T47D (cell line): Measurements from ENCODE around the gene AGPAT4.

- RRBS = no CpG with 5 or more reads among the region's 10 CpGs
Observed at GRCh38 chr6:159779792-159780833, 9.3 kb downstream of the TCP1 start.

DNA sequence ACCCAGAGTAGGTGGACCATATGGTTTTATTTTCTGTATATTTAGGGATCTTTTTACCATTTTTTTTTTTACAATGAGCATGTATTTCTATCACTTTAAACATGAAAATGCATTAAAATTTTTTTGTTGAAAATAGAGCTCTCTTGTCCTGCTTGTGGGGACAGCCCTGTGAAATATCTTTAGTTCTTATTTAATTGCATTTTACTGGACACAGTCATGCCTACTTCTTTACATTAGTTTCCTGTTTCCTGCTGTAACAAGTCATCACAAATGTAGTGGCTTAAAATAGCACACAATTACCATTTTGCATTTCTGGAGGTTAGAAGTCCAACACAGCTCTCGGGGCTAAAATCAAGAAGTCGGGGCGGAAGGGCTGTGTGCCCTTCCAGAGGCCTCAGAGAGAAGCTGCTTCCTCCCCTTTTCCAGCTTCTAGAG, 29.4 kb downstream of the PNLDC1 start:
- RRBS = no CpG with 5 or more reads among the region's 3 CpGs

DNA sequence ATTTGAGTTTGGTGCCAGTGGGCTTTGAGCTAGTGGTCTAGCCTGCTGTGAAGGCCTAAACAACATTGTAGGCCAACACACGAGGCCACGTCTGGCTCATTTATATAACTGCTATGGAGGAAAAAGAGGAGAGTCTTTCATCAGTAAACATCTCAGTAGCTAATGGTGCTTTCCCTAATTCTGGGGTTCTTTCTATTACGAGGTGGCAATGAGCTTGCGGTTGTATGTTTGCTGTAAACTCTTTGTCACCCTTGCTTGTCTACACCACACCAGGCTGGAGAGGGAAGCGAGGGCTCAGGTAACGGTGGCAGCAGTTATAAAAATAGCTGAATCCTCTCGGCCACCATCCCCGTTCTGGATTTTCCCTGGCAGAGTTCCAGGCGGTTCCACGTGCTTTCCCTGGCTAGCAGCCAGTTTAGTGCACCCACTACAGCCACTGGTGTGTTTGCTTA, 39.0 kb downstream of the MAS1 start:
- RRBS = no CpG with 5 or more reads among the region's 10 CpGs

DNA sequence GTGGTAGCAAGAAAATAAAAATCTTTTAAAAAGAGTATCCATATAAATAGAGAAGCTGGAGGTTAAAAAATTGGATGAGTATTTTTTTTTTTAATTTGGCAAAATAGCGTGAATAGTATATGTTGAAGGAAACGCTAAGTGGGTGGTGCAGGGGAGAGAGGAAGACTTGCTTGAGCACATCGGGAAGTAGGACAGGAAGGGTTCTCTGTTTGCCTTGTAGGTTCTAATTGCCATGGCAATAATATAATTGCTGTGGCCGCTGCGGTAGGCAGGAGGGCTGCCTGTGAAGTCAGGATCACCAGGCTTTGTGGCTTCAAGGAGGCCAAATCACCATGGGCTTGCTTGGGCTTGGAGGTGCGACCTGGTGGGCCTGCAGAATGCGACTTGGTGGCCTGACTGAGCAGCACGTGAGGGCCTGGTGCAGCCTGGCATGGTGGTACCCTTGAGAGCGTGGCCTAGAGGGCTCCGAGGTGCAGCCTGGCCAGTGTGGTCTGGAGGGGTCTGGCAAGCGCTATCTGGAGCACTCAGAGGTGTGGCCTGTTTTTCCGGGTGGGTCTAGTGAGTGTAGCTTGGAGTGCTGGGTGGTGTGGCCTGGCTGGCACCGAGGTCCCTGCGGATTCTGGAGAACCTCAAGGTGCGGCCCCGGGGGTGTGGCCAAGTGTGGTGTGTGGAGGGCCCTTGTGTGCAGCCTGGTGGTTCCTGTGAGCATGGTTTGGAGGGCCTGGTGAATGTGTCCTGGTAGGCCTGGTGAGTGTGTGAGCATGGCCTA, 35.3 kb downstream of the IGF2R start:
- RRBS = 98% methylated on average over 4 of the region's 16 CpGs

DNA sequence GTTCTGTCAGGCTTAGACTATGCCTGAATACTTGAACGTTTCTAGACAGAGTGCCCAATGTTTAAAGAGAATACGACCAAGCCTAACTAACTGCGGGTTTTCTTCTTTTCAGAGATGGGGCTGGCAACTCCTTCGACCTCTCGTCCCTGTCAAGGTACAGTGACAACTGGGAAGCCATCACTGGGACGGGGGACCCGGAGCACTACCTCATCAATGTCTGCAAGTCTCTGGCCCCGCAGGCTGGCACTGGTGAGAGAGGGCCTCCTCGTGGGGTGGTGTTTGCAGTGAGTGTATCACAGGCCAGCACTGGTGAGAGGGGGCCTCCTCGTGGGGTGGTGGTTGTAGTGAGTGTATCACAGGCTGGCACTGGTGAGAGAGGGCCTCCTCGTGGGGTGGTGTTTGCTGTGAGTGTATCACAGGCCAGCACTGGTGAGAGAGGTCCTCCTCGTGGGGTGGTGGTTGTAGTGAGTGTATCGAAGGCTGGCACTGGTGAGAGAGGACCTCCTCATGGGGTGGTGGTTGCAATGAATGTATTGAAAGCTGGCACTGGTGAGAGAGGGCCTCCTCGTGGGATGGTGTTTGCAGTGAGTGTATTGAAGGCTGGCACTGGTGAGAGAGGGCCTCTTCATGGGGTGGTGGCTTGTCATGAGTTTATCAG, 53.3 kb upstream of the SLC22A1 start:
- RRBS = no CpG with 5 or more reads among the region's 14 CpGs

DNA sequence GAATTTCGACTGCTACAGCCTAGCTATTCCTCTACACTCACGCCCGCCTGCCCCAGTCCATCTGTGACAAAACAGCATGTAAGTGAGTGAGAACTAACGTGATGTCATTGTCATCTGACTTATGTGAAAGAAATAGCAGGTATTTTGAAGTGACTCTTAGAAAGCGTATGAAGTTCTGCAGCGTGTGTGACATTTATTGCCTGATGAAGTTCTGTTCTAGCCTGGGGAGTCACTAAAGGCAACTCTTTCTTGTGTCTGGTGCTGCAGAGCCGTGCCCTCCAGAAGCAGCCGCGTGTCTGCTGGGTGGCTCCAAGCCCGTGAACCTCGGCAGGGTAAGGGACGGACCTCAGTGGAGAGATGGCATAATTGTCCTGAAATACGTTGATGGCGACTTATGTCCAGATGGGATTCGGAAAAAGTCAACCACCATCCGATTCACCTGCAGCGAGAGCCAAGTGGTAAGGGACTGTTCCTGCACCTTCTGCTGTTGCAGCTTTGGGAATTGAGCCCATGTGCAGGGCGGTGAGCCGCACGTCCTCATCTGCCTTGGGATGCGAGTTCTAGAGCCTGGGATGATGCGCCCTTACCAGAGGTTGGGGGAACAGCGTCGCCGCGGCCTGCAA, 51.9 kb upstream of the SLC22A1 start:
- RRBS = no CpG with 5 or more reads among the region's 26 CpGs

- RRBS = no CpG with 5 or more reads among the region's 5 CpGs
Observed at GRCh38 chr6:160141140-160141849, 19.7 kb downstream of the SLC22A1 start.

GRCh38 chr6:160350169-160350725, 2.1 kb downstream of the SLC22A3 start:
- RRBS = no CpG with 5 or more reads among the region's 6 CpGs

- RRBS = under 1% methylated on average over 17 of the region's 48 CpGs
Observed at GRCh38 chr6:160362606-160363358, 14.6 kb downstream of the SLC22A3 start.

DNA sequence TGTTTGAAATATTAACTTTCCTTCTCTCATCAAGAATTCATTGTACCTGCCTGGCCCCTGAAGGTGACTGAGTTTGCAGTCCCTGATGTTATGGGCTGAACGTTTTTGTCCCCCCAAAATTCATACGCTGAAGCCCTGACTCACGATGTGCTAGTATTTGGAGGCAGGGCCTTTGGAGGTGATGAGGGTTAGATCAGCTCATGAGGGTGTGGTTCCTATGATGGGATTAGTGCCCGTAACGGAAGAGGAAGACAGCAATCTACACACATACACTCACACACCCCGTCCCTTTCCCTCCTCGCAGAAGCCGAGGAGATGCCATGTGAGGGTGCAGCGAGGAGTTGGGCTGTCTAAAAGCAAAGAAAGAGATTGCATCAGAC, 64.9 kb upstream of the MAP3K4 start:
- RRBS = no CpG with 5 or more reads among the region's 9 CpGs

DNA sequence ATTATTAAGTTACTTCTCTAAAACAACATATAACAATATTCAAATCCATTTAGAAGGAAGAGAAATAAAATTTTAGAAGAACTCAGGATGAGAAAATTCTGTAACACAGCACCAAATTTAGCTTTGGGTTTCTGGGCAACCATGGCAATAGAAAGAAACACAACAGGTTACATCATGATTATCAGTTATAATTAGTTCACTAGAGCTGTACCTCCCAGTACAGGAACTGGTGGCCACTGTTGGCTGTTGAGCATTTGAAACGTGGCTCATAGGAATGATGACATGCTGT, 23.8 kb upstream of the MAP3K4 start:
- RRBS = no CpG with 5 or more reads among the region's 1 CpG

GRCh38 chr6:160992144-160992741, 674 bp downstream of the MAP3K4 start:
- RRBS = 0% methylated on average over 5 of the region's 33 CpGs

DNA sequence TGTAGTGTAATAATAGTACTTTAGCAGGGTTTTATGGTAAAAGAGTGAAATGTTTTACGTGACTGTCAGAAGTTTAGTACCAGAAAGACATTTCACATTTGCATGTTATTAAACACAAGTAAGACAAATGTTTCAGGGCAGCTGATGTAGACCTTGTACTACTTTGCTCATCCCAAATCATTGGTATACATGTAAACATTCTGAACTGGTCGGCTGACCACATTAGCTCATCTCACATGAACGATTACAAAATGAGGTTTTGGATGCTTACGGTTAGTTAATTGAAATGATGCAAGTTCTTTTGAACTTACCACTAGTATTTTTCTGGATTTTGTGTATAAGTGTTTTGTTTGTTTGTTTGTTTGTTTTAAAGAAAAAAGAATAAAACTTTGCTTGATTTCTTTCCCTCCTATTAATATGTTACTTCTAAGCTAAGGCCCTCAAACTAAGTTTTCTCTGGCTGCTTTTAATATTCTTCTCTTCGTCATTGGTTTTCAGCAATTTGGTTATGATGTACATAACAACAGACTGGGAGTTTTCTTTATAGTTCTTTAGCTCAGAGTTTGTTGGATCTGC, 38.0 kb downstream of the MAP3K4 start:
- RRBS = no CpG with 5 or more reads among the region's 5 CpGs

DNA sequence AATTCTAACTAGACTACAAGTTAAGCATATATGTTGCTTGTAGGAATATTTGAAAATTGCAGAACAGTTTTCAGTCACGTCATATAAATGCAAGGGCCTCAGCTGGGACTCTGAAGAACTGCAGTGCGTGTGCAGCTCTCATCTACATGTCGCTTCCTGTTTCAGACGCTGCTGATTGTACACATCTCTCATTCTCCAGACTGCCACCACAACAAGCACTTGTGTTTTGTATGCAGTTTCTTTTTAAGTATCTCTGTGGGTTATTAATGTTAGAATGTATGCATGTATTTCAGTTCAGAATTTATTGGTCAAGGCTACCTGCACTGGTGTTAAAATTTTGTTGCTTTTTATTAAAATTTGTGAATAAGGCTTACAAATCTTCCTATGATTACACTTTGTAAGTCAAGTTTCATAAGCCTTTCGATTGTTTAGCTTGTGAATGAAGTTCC, 119.8 kb downstream of the MAP3K4 start:
- RRBS = no CpG with 5 or more reads among the region's 5 CpGs

- RRBS = 0% methylated on average over 4 of the region's 28 CpGs
Observed at GRCh38 chr6:161273253-161274354, at the start of gene AGPAT4. AGPAT4 (minus strand) TSS chr6:161274061.

DNA sequence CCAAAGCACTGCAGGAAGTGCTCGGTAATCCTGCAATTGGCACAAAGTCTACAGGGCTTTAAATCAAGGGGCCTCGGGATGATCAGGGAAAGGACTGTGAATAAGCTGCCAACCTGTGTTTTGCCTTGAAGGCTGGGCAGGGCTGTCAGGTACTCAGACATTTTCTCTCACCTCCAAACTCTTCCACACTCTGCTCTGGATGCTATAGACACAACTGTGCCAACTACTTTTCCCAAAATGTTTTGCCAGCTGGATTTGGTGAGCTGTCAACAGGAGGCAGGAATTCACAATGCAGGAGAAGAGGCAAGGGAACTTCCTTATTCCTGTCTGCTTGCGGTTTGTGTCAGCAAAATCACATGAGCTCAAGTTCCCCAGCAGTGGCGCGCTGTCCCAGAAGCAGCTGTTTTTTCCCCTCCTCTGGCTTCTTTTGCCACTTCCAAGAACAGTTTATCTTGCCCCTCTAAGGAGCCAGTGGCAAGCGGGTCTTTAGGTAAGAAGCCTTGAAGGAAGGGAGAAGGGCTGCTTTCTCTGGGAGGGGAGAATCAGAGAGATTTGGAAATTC, 608.3 kb downstream of the PRKN start:
- RRBS = no CpG with 5 or more reads among the region's 6 CpGs

GRCh38 chr6:163054538-163054973, 326.8 kb downstream of the PACRG start:
- RRBS = no CpG with 5 or more reads among the region's 8 CpGs

DNA sequence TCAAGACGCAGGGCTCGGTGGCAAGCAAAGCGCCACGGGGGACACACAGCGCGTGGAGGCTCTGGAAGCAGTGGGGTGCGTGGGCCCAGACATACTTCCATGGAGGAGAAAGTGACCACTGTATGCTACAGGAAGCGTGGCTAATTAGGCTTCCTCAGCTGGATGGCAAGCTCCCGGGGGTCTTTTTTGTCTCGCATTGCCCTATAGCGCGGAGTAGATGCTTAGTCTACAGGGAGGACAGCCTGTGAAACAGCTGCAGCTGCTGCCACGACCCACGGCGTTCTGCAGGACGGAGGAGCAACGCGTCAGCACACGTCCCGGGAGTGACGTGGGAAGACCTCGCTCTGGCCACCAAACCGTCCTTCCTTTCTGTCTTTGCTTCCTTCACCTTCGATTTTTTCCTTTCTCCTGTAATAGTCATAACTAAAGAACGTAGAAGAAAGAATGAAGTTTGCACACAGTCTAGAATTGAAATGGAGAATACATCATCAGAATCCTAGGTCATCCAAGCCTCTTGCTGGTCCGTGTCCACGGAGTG, 104.2 kb upstream of the QKI start:
- RRBS = no CpG with 5 or more reads among the region's 27 CpGs

- RRBS = no CpG with 5 or more reads among the region's 12 CpGs
Observed at GRCh38 chr6:163314619-163315208, 99.8 kb upstream of the QKI start.

GRCh38 chr6:163335462-163336159, 78.9 kb upstream of the QKI start:
- RRBS = 47% methylated on average over 9 of the region's 29 CpGs